Hair follicle dermal papilla cell (primary cell): ENCODE data around the genes RFPL3, FBXO7 and TIMP3.

- CAGE, long polyA plus RNA = no peak
Observed at GRCh38 chr22:31579793-31580237, 82.2 kb downstream of the PISD start.

DNA sequence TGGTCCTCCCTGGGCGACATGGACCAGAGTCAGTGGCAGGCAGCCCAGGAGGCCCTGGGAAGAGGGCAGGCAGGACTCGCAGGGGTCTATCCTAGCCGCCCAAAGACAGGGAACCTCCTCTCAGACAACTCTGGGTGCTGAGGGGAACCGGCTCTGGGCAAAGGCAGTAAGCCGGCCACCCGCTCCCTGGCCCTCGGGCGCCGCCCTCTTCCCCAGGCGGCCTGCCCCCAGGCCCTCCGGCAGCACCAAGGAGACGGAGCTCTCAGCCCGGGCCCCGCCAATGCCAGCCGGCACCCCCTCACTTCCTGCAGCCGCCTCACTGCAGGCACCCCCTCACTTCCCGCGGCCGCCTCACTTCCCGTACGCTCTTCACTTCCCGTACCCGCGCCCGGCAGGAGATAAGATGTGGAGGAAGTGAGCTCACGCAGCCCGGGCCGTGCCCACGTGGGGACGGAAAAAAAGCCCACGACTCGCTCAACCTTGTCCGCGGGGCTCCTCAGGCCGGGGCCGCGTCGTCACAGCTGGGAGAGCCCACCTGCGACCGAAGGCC, 31.8 kb downstream of the PISD start:
- CAGE, long polyA plus RNA = no peak

GRCh38 chr22:31630690-31631470, 31.1 kb downstream of the PISD start:
- CAGE, long polyA plus RNA = no peak

DNA sequence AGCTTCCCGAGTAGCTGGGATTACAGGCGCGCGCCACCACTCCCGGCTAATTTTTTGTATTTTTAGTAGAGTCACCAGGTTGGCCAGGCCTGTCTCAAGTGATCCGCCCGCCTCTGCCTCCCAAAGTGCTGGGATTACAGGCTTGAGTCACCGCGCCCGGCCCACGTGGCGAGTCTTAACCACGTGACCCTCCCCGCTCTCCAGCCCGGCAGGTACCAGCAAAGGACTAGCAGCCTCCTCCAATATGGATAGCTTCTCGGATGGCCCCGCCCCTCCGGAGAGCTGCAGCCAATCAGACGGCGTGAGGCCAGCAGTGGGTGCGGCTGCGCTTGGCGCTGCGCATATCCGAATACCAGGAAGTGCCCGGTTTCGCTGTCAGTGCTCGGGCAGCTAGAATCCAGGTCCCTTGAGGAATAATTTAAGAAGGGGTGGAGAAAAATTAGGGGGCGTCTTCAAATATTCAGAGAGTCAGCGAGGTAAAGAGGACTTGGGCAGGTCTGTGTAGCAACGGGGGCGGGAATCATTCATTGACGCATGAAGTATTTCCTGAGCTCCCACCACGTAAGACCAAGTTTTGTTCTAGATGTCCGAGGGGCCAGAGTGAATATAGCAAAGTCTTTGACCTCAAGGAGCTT, 14.7 kb upstream of the PISD start:
- CAGE, long polyA plus RNA = no peak

GRCh38 chr22:32101820-32102321, 57.2 kb downstream of the C22orf42 start:
- CAGE, long polyA plus RNA = no peak

DNA sequence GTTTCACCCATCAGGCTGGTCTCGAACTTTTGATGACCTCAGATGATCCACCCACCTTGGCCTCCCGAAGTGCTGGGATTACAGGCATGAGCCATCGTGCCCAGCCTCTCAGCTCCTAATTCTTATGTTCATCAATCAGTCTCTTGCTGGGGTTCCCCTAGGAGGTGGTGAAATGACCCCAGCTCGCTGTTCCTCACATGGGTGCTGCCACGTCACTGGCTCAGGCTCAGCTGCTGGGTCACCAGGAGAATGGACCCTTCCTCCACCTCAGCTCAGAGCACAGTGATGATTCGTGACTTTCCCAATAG, at the start of gene RFPL3:
RFPL3 (plus strand) TSS at position 207 of the 308 bp plus-strand sequence.
- CAGE, long polyA plus RNA = no peak

GRCh38 chr22:32474493-32475486, at the start of gene FBXO7:
Gene FBXO7 (plus strand): TSS chr22:32474811.
- CAGE, long polyA plus RNA = no peak

DNA sequence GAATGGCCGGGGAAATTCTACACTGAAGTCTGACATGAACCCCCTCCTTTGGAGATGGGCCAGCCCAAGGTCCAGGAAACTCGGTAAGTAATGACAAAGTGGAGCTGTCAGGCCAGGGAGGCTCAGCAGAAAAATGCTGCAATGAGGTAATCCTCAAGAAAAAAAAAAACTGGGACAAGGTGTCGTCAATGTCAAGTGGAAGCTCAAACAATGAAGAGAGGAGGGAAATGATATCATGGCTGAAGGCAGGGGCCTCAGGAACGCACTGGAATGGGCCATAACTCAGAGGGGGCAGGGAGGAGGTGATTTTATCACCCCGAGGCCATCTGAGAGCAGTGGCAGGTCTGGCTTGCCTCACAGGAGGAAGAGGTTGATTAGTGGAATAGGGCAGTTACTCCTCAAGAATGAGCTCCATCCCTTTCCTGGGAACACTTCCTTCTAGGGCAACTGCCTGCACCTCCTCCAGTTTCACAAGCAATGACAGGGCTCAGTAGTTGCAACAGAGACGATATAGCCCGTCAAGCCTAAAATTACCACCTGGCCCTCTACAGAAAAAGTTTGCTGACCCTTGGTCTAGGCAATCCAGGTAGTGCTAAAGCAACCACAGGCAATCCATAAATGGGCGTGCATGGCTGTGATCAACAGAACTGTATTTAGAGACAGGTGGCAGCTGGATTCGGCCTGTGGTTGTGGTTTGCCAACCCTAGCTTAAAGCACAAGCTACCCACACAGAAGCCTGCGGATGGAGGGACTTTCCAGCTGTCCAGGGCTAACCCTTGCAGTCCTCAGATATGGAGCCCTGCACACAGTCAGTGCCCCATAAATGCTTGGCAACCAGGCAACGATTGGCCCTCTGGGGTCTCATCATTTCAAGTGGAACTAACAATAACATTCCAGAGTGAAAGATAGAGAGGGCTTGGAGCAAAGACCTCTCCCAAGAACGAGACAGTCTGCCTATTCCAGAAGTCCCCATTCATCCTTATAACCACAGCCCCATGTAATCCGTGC, 65.3 kb downstream of the FBXO7 start:
- CAGE, long polyA plus RNA = no peak

DNA sequence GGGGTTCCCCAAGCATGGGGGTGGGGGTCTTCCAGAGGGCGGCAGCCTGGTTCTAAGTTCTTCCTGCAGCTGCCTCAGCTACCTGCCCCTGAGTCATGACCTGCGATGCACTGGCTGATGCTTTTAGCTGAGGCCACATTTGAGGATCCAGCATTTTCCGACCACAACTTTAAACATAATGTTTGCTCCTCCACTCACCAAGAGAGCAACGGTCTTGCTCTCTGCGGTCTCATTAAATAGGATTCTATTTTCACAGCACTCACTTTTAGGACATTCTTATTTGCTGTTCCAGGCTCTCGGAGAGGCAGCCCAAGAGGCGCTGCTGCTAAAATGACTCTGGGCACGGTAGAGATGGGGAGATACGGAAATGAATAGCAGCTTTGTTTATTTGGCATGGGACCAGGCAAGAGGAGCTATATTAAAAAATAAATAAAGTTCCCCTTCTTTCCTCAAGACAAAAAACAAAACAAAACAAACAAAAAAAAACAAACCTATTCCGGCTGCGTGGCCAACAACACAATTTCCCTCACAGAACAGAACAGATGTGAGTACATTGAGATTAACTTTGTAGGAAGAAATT, 100.9 kb downstream of the FBXO7 start:
- CAGE, long polyA plus RNA = no peak

DNA sequence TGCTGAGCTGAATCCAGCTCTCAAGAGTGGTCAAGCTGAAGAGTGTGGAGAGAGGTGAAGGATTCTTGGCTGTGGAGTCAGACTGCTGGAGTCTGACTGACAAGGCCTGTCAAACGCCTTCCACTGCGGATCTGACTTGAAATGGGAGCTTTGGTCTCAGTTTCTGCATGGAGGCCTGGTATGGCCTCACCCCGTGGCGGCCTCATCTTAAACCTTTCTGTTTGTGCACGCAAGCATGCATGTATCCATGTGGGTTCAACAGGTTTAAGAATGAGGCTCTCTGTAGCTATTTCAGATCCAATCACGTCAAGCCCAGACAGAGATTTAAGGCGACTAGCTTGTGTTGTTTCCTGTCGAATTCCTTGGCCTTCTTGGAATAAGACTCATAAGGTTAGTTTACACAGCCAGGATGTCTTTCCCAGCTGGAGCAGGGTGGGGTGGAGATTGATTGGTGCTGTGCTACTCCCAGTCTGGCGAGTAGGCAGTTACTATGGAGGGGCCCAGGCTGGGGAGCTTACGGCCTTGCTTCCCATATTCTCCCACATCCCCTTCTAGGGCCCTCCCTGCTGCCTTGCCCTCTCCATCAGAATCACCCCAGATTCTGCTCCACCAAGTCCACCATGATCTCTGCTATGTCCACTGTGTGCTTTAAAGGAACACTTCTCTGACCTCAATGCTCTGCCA, 83.7 kb upstream of the TIMP3 start:
- CAGE, long polyA plus RNA = no peak

DNA sequence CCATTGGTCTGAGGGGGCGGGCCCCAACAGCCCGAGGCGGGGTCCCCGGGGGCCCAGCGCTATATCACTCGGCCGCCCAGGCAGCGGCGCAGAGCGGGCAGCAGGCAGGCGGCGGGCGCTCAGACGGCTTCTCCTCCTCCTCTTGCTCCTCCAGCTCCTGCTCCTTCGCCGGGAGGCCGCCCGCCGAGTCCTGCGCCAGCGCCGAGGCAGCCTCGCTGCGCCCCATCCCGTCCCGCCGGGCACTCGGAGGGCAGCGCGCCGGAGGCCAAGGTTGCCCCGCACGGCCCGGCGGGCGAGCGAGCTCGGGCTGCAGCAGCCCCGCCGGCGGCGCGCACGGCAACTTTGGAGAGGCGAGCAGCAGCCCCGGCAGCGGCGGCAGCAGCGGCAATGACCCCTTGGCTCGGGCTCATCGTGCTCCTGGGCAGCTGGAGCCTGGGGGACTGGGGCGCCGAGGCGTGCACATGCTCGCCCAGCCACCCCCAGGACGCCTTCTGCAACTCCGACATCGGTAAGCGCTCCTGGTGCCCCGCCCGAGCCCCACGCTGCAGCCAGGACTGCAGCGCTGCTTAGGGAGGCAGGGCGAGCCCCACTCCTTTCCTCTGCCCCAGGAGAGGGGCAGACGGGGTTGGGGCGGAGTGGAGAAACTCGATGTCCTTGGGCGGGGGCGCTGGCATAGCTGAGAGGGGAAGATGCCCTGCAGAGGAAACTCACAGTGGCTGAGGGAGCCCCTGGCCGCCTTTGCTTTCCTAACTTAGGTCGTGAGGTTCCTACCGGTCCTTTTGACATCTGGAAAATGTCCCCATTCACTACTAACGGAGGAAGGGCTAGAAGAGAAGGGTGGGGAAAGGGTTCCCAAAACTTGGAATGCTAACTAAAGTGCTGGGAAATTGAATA, at the start of gene TIMP3:
TIMP3 (plus strand) TSS at position 91 of the 894 bp plus-strand sequence.
- CAGE, long polyA plus RNA = no peak

GRCh38 chr22:32802509-32802875, 987 bp downstream of the TIMP3 start:
- CAGE, long polyA plus RNA = no peak

GRCh38 chr22:32810768-32811558, 9.5 kb downstream of the TIMP3 start:
- CAGE, long polyA plus RNA = no peak

DNA sequence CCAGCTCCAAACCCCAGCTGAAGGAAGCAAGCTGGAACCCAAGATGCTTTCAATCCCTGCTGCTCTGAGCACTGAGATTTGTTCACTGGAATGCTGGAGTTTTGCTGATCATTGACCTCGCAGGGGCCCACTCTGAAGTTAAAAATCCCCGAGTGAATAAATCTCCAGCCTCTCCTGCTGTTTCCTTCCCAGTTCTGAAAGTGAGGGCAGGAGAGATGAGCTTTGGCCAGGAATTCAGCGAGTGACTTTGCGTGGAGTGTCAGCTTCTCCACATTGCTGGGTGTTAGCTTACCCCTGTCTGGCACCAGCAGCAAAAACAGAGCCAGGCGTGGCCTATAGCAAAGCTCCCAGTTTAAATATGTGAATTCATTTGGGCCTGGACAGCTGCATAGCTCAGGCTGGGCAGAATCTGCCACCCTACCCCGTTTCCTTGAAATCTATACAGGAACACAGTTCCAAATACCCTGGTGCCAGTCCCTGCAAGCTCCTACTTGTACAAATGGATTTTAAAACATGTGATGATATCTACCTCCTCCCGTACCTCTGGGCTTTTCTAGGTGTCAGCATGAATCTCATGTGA, 25.5 kb downstream of the TIMP3 start:
- CAGE, long polyA plus RNA = no peak

DNA sequence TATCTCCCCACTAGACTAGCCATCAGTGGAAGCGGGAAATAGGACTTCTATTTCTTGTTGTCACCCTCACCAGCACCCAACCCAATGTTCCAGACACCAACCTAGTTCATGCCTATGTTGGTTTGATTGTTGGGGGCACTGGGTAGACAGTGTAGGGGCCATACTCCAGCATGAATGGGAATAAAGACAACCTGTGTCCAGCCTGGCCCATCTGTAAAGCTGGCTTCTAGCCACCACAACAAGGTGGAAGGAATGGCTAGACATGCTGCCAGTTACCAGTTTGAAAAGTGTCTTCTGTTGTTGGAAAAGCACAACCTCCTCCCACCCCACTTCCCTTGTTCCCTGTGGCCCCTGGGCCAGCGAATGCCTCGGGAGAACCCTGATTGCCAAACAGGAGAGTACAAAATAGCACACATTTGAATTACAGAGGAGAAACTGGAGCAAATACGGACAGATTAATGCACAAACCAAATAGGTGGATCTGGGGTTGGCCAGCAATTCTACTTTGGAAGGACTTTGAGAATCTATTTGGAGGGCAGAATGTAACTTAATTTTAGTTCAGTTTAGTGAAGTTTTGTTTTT, 44.1 kb downstream of the TIMP3 start:
- CAGE, long polyA plus RNA = no peak

GRCh38 chr22:33492097-33492817, 428.0 kb downstream of the LARGE1 start:
- CAGE, long polyA plus RNA = no peak

DNA sequence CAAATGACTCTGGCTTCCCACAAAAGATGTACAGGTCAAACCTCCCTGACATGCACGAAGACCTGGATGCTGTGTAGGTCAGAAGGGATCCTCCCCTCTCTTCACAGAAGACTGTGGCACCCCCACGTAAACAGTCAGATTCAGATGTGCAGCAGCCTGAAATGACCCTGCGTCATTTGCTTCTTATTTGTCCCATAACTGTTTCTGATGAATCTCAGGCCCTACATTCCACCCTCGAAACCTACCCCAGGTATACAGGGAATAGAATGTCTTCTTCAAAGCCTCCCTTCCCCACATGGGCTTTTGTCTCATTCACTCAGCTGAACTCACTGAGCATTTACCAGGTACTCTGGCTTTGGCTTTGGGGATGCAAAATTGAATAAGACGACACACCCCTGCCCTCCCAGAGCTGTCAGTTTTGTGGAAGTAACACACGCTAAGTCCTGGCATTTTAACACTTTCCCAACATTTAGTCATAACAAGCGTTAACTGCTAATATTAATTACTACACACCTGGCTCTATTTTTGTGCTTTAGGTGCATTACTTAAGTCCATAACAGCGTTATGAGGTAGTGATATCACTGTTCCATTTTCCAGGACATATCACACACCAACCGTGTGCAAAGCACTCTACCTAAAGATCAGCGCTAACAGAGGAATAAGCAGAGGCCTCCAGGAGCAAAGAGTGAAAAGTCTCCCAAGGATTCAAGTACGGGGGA, 183.2 kb downstream of the LARGE1 start:
- CAGE, long polyA plus RNA = no peak

DNA sequence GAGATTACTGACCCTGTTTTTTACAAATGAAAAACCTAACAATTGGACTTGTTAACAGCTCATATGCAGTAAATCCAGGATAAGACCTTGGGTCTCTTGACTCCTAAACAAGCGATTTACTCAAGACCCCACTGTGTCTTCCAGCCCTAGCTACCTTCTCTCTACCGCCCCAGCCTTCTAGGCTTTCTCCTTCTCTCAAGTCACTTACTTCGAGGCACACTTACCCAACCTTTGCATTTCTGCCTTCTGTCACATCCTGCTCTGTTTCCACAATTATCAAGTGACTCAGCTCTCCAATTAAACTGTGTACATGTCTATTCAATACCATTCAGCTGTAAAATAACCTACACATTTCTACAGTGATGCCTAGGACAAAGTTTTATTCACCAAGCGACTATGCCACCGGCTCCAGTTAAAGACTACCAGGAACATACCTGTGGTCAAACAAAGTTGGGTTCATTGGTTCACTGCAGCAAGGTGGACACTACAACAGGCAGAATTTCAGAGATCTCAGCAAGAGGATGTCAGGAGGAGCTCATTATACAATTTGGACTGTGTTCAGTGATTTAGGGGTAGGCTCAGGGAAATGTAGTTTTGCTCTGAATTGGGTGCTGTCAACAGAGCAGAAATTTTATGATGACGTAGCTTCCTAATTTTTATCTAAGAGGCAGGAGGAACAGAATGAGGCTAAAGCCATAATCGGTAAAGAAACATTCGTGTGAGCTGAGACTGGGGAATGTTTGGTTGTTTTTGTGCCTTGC, 68.9 kb downstream of the LARGE1 start:
- CAGE, long polyA plus RNA = no peak

DNA sequence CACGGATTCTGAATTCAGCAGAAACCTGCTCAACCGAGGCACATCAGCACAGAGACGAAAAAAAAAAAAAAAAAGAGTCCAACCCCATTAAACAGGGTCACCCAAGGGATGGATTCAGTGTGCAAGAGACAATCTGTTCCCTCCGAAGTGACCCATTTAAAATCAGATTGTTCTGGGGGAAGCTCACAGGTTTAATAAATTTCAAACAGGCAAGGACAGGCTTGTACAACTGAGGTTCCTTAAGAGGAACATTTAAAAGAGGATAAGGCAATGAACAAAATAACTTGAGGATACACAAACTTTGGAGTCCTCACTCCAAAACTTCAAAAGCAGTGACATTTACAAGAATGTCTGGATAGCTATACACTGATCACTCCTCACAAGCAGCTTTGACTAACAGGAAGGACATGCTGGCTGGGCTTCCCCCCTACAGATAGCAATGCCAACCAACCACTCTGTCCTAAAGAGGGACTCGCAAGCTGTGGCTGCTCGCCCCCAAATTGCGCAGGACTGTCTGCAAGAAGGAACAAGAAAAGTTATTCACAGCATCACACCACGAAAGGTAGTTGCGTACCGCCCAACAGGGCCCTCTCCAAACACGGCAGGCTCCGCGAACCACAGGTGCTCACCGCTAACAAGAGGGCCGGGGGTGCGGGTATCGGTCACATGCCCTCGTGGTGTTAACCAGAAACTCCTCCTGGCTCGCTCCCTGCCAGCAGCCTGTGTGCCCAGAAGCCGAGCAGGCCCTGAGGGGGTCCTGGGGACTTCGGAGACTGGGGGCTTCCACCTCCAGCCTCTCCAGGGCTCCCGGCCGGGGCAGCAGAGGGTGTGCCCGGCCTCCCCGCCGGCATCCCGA, 1.0 kb downstream of the LARGE1 start:
- CAGE, long polyA plus RNA = no peak

DNA sequence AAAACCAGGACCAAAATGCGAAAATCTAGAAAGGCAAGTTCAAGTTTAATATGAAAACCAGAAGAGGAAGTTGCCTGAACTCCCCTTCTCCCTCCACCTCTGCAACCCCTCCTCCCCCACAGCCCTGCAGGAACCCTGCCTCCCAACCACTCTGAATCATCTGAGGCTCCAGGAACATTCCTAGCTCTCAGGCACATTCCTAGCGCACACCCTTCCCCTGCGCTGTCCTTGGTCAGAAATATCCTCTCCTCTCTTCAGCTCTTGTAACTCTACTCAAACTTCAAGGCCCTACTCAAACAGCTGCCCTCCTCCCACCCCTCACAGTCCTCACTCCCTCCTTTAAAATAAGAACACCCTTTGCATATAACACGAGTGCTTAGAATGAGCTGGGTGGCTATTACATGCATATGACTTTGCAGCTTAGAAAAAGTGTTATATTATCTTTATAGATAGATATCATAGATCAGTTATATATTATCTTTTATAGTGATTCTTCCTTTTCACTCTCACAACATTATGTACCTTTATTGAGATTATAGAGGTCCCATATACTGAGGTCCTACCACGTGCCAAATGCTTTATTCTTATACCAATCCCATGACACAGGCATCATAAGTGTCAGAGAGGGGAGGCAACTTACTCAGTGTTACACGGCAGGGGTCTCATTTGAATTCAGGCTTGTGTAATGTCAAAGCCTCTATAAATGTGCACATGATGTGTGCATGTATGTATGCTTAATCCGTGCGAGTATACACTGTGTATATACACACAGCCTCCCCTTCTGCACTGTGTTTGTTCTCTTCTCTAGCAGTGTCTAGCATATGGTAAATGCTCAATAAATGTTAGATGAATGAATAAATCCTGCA, 37.0 kb downstream of the ISX start:
- CAGE, long polyA plus RNA = no peak